Colonic mucosa (tissue), 1 donor: ENCODE data around the genes PHYKPL, ZNF354B and MAML1.

GRCh38 chr5:177502087-177502784, 4.8 kb upstream of the PDLIM7 start:
- PRO-cap, result no peak

DNA sequence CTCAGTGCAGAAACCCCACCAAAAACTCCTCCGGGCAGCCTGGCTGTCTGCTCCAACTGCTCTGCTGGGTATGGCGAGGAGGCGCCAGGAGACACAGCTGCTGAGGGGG, 830 bp downstream of the FAM193B start:
- PRO-cap, result no peak

GRCh38 chr5:177689034-177689428, 89.1 kb downstream of the B4GALT7 start:
- PRO-cap, result no peak

DNA sequence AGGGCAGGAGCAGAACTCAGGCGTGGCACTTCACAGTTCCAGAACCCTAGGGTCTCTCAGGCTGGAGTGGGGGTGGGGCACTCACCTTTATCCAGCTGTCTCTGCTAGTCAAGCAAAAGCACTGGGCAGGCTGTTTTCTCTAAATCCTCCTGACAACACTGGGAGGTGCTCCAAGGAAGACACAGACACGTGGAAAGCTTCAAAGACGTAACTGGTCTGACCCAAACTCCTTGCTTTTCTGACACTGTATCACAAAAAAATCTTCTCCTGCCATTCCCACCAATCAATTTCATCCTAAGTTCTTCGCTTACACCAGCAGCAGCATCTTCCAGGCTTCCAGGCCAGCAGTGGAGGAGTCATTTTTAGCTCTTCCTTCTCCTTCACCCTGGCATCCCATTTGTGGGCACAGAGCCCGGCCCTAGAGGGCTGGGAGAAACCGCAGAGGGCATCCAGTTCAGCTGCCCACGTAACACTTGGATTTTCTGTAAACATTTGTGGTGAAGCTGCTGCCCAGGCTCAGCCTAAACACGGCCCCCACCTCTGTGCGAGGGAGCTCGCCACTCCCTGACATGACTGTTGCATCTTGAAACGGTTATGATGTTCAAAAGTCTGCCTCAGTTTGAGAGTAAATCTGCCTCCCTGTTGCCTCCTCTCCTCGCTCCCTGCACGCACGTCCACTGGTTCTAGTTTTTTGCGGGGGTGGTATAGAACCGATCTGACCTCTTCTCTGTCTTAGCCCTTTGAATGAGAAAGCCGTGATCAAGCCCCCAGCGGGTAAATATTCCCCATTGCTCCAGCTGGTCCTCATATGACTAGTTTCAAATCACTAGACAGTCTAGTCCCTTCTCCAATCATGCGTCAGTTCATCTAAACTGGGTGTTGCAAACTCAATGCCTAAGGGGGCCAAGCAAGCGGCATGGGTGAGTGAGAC, 35.1 kb upstream of the N4BP3 start:
- PRO-cap, result no peak

DNA sequence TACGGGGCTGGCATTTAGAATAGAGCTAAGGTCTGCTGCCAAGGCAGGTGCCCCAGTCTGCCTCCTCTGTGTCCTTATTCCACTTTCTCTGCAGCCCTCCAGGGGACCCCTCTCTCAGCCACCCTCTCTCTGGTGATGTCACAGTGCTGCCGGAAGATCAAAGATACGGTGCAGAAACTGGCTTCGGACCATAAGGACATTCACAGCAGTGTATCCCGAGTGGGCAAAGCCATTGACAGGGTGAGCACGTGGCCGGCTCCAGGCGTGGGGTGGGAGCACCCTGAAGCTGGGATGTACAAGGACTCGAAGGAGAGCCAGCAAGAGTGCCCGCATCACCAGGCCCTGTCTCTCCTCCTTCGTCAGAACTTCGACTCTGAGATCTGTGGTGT, 11.2 kb downstream of the NHP2 start:
- PRO-cap, result no peak

DNA sequence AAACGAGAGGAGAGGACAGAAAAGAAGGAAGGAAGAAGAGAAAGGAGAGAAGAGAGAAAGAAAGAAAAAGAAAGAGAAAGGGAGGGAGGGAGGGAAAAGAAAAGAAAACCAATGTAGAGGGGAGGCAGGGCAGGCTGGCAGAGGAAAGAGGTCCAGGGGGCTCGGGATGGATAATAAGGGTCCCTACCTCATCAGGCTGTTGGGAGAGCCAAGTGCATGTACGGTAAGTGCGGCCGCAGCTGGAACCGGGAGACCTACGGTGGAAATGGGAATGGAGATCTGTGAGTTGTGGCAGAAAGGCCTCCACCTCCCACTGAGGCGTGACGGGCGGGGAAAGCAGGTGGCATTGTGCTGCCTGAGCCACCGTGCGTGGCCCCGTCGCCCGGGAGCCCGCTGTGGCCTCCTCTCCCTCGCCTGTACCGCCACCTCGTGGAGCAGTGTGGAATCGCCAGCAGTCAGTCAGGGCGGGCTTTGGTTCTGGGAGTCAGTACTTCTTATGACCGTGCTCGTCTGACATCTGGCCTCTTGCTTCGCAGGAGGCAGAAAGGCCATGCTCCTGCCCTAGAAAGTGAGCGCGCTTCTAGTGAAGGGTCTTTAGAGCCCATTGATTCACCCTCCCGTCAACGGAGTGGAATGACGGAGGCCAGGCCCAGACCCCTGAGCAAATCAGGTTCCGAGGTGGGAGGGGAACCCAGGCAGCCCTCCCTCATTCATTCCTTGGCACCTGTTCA, 10.4 kb upstream of the NHP2 start:
- PRO-cap, result no peak

DNA sequence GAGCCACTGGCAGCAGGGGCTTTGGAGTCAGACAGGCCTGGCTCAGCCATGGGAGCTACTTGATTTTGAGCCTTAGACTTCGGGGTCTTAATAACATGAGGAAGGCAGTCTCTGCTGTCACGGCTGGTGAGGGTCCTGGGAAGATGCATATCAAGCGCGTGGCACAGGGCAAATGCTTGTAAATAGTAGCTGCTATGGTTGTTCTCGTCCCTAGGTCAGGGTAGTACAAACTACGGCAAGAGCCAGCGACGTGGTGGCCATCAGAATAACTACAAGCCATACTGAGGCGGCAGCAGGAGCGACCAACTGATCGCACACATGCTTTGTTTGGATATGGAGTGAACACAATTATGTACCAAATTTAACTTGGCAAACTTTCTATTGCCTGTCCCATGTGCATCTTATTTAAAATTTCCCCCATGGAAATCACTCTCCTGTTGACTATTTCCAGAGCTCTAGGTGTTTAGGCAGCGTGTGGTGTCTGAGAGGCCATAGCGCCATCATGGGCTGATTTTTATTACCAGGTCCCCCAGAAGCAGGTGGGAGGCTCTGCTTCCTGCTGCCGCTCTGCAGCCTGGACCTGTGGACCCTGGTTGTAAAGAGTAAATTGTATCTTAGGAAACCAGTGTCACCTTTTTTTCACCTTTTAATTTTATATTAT, 6.1 kb downstream of the HNRNPAB start:
- PRO-cap, result unidirectional peak, minus-strand start at position 569 of the sequence

- PRO-cap, result no peak
Observed at GRCh38 chr5:178223178-178223677, 9.4 kb downstream of the PHYKPL start.

- PRO-cap, result bidirectional peak, plus-strand start at chr5:178232494, minus-strand start at chr5:178232542; bidirectional peak, plus-strand start at chr5:178232911, minus-strand start at chr5:178232776
Observed at GRCh38 chr5:178232088-178232975, at the start of gene PHYKPL. PHYKPL (minus strand) TSS chr5:178232802.

DNA sequence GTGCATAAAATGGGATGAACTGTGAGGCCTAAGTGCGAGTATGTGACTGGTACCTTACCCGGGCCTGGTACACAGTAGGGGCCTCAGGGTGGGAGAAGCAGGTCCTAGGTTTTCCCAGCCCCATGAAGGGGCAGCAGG, 243 bp upstream of the PHYKPL start:
- PRO-cap, result no peak

- PRO-cap, result unidirectional peak, minus-strand start at chr5:178296567
Observed at GRCh38 chr5:178296495-178296694, 63.8 kb upstream of the PHYKPL start.

DNA sequence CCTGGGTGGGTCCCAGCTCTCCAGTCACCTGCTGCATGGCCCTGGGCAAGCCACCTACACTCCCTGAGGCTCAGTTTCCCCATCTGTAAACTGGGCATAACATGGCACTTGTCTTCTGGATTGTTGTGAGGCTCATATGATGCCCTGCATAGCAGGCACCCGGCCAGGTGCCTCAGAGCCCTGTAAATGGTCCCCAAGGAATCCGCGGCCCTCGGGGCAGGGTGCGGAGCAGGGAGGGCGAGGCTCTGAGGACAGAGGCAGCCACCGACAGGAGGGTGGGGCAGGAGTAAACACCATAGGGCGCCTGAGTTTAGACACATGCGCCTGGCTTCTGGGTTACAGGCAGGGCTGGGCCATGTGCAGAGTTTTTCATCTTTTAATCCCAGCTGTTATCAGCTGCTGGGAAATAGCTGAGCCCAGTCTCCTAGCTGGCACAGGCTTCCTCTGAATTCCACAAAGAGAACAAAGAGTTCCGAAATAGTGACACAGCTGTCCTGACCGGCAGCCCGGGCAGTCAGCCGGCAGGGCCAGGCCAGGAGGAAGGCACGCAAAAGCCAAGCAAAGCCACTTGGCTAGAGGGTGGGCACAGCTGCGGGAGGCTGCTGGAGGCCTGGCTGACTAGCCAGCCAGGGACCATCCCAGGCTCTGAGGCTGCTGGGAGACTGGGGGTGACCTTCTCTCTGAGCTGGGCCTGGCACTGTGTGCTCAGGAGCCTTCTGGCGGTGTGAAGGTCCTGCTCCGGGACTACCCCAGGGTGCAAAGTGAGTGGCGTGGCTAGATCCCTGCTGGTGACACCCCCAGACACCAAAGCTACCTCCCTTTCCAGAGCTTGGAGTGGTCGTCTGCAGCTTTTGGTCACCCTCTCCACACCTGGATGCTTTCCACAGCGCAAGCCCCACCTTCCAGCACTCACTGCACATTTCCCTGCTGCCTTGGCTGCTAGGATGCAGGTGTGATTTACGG, 99.0 kb upstream of the PHYKPL start:
- PRO-cap, result no peak

DNA sequence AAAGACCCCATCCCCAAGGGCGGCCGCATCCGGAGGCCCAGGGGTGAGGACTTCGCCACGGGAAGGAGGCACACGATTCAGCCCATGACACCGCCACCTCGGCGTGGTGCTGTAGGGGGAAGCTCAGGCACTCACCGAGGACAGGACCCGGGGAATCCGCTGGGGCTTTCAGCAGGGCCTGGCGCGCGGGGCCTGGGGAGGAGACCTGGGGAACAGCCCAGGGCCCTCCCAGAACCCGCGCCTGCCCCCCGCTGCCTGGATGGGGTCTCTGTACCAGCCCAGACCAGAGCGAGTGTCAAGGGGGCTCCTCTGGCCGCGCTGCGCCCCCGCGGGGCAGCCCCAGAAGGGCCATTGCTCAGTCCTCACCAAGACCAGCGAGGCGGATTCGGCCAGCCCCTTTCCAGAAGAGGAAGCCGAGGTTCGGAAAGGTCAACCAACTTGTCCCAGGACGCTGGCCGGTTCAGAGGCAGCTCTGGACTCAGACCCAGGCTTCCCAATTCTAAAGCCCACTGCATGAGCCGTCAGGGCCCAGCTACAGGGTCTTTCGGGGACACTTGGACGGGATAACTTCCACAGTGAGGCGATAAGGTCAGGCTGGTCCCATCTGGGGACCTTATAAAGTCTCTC, 12.7 kb downstream of the COL23A1 start:
- PRO-cap, result no peak

GRCh38 chr5:178859573-178860799, at the start of gene ZNF354B:
ZNF354B (plus strand) TSS chr5:178859953.
- PRO-cap, result unidirectional peak, plus-strand start at chr5:178859800; bidirectional peak, plus-strand start at chr5:178860036, minus-strand start at chr5:178859852

- PRO-cap, result no peak
Observed at GRCh38 chr5:179258989-179259644, 86.1 kb downstream of the ADAMTS2 start.

GRCh38 chr5:179459756-179460204, 90.6 kb upstream of the RUFY1 start:
- PRO-cap, result no peak

GRCh38 chr5:179568494-179569751, 18.6 kb downstream of the RUFY1 start:
- PRO-cap, result no peak

DNA sequence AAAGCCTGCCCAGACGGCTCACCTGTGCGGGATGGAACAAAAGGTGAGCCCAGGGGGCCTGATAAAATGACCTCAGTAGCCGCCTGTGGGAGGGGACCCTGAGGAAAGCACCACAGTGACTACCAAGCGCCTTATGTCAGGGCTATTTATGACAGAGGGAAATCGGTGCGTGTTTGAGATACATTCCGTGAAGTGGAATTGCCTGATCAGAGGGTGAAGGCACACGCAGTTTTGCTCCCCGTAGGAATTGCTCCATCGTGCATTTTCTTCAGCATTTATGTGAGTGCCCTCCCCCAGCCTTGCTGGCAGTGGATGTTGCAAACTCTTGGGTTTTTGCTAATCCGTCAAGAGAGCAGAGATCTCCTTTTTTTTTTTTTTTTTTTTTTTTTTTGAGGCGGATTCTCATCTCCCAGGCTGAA, 22.4 kb downstream of the CBY3 start:
- PRO-cap, result no peak

GRCh38 chr5:179681204-179681553, 345 bp upstream of the CBY3 start:
- PRO-cap, result no peak

DNA sequence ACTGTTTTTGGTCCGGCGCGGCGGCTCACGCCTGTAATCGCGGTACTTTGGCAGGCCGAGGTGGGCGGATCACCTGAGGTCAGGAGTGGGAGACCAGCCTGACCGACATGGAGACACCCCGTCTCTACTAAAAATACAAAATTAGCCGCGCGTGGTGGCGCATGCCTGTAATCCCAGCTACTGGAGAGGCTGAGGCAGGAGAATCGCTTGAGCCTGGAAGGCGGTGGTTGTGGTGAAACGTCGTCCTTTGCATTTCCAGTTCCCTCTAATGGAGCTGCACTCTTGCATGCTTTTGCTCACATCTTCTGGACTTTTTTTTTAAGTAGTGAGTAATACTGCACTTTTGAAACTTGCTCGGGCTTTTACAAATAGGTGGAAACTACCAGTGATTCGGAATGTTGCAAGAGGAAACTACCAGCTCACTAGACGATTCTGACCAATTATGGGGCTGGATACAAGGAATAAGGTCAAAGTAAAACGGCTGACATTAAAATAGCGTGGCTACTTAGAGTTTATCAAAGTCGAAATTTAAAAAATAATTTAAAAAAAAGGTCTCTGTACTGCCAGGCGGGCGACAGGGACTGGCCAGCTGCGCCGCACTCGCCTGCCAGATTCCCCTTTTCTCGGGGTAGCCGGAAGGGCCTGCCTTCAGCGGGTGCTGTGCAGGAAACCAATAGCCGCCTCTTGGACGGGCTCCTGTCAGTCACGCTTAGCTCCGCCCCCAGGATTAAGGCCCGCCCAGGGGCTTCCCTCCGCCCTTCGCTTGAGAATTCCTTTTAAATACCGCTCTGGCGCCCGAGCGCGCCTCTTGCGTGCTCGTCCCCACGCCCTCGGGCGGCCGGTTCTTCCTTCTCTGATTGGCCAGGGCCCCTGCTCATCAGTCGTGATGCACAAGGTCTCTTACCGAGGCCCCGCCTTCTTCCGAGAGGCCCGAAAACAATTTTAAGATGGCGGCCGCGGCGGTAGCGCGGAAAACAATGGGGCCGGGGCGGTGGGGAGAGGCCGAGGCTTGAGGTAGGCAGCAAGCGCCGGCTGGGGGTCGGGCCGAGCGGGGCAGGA, at the start of gene MAML1:
MAML1 (plus strand) TSS at position 924 of the 1,059 bp plus-strand sequence.
- PRO-cap, result bidirectional peak, plus-strand start at position 388 of the sequence, minus-strand start at position 270 of the sequence; bidirectional peak, plus-strand start at position 933 of the sequence, minus-strand start at position 622 of the sequence